ENCODE measurements around the genes RAMAC, TM6SF1 and SEC11A.

DNA sequence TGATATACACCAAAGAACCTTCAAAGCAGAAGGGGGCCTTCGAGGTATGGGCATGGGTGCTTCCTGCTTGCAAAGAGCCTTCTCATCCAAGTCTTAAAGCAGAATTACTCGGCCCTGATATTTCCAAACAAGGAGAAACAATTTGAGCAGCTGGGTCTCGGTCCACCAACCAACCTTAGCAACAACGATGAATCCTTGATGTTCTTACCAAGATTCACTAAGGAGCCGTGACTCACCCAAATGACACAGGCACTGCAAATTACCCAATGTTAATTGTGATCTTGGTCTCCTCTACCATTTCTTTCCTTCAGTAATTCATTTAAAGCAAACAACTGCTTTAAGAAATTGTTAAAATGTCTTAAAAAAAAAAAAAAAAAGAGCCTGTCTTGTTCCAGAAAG is 7.7 kb downstream of the HOMER2 start:
- RRBS = no CpG with 5 or more reads among the region's 5 CpGs

GRCh38 chr15:82962514-82962872 is 10.0 kb upstream of the HOMER2 start:
- RRBS = no CpG with 5 or more reads among the region's 6 CpGs

- RRBS = 1% methylated on average over 6 of the region's 53 CpGs
Measured at GRCh38 chr15:82985793-82986818, at the start of gene RAMAC. Gene RAMAC (plus strand): TSS chr15:82986210.

GRCh38 chr15:83106990-83108113 is at the start of gene TM6SF1:
Gene TM6SF1 (plus strand): TSS chr15:83107645.
- RRBS = 3% methylated on average over 48 of the region's 122 CpGs

DNA sequence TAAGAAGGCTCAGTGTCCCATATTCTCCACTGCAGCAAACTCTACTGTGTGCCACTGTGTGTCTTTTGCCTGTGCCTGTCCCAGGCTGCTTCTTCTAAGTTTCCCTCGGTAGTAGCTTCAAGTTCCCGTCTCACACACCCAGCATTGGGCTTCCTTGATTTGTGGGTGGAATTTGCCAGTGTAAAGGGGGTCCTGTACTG is 48.9 kb upstream of the ADAMTSL3 start:
- RRBS = no CpG with 5 or more reads among the region's 2 CpGs

GRCh38 chr15:84173151-84173512 is 62.4 kb upstream of the GOLGA6L4 start:
- RRBS = no CpG with 5 or more reads among the region's 32 CpGs

GRCh38 chr15:84647503-84648187 is 6.4 kb downstream of the WDR73 start:
- RRBS = no CpG with 5 or more reads among the region's 4 CpGs

DNA sequence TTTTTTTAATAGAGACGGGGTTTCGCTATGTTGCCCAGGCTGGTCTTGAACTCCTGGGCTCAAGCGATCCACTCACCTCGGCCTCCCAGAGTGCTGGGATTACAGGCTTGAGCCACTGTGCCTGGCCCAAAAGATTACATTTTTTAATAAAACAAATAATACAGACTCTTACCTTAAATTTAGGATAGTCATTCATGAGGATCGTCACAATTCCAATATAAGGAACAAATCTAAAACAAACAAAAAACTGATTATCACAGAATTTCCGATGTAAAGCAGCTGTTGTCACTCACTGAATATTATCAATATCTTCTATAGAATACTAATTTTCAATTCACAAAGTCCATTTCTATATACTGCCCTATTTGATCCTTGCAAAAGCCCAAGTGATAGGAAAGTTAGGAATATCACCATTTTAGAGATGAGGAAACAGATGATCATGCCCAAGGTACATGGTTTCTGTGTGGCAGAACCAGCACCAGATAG is 12.6 kb upstream of the NMB start:
- RRBS = no CpG with 5 or more reads among the region's 6 CpGs

- RRBS = no CpG with 5 or more reads among the region's 1 CpG
Measured at GRCh38 chr15:84713481-84713997, 2.4 kb downstream of the SEC11A start.

GRCh38 chr15:84716005-84716883 is at the start of gene SEC11A:
Gene SEC11A (minus strand): TSS chr15:84716139.
- RRBS = no CpG with 5 or more reads among the region's 68 CpGs

GRCh38 chr15:84766269-84766751 is 17.9 kb downstream of the ZNF592 start:
- RRBS = no CpG with 5 or more reads among the region's 3 CpGs

GRCh38 chr15:84798495-84799216 is 18.5 kb upstream of the ALPK3 start:
- RRBS = no CpG with 5 or more reads among the region's 23 CpGs

DNA sequence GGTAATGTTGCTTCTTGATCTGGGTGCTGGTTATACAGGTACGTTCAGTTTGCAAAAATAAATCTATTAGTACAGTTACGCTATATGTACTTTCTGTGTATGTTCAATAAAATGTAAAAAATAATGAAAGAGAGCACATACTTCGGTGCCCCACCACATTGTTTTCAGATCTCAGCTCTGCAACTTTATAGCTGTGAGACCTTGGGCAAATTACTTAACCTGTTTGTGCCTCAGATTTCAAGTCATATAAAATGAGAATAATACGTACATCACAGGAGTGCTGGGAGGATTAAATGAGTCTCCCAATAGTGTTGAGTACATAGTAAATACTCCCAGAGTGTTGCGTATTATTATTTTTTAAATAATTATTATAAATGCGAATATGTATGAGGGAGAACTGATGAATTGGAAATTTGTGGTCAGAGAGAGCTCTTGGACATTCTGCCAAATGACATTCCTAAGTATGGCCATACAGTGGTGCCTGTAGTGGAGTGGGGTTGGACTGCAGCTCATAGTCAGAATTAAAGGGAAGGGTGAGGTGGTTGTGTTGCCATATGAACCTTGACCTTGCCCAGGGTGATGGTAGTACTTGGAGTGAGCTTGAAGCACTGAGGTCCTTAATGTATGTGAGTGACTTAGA is 25.9 kb downstream of the PDE8A start:
- RRBS = no CpG with 5 or more reads among the region's 6 CpGs

GRCh38 chr15:85025196-85025814 is 43.6 kb downstream of the PDE8A start:
- RRBS = no CpG with 5 or more reads among the region's 2 CpGs

DNA sequence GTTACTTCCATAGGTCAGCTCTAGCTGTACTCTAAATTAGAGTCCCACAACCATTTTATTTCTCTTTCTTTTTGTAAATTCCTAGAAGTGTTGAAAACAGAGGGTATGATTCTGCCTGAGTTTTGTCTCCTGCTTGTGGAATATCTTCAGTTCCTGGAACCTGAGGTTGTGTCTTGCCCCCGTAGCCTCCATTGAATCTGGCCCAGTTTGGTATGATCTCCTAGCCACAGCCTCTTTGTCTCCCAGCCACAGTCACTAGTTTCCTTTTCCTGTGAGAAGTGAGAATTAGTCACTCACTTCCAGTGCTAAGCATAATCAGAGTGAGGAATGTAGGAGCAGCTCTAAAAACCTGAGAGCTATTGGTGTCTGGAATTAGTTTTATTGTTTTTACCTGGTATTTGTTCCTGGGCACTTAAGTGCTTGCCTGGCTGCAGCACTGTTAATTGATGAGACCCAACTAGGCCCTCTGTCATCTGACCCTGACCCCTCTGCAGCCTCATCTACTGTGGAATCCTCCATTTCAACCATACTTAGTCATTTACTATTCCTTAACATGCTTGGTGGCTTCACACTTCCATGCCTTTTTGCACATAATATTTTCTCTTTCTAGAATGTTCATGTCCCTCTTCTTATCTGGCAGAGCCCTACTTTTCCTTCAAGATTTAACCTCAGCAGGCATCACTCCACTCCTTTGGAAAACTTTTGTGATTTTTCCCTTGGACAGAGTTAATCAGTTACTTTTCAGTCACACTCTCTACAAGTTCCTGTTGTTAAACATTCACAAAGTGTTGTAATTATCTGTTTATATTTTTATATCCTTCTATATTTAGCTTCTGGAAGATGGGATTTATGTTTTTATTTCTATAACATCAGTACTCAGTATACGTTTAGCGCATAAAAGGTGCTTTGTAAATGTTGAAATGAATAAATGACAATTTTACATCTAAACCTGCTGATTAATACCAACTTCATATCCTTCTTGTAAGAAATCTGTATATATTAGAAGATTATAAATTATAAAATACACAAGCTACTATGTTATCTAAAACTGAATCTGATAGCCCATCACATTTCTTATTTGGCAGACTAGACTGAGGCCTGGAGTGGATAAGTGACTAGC is 48.8 kb downstream of the PDE8A start:
- RRBS = no CpG with 5 or more reads among the region's 3 CpGs

DNA sequence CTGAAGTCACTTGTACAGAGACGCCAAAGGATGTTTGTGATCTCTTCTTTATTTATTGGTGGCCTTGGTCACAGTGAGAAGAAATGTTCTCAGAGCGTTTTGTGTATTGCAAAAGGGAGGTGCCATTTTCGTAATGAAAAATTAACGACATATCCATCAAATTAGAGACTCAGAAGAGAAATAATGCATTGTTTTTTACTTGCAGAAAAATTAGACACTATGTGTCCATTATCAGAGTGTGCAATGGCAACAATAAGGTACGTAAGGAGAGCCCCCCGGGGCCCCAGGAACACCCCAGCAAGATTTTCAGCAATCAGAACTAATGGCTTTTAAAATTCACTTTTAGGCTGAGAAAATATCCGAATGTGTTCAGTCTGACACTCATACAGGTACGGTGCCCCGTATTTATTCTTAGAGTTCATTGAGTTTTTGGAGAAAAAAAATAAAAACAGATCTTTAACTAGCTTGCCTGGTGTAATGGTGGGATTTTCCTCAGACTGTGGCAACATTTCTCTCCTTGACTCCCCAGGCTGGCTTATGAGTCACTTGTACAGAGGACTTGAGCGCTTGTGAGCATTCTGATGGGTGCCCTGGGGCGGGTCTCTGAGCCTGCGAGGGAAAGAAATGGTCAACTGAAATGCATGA is 118.3 kb downstream of the PDE8A start:
- RRBS = no CpG with 5 or more reads among the region's 12 CpGs

GRCh38 chr15:85318582-85318928 is 61.8 kb upstream of the AKAP13 start:
- RRBS = no CpG with 5 or more reads among the region's 2 CpGs

DNA sequence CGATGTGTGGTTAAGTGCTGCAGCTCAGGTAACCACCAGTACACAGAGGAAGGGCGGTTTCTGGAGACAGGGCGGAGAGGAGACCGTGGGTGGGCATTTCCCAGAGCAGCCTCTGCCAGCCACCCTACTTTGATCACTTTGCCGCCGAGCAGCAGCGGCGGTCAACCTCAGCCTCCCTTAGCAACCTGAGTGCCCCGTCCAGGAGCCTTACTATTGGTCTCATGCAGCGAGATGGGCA is 252 bp upstream of the AKAP13 start:
- RRBS = no CpG with 5 or more reads among the region's 10 CpGs

DNA sequence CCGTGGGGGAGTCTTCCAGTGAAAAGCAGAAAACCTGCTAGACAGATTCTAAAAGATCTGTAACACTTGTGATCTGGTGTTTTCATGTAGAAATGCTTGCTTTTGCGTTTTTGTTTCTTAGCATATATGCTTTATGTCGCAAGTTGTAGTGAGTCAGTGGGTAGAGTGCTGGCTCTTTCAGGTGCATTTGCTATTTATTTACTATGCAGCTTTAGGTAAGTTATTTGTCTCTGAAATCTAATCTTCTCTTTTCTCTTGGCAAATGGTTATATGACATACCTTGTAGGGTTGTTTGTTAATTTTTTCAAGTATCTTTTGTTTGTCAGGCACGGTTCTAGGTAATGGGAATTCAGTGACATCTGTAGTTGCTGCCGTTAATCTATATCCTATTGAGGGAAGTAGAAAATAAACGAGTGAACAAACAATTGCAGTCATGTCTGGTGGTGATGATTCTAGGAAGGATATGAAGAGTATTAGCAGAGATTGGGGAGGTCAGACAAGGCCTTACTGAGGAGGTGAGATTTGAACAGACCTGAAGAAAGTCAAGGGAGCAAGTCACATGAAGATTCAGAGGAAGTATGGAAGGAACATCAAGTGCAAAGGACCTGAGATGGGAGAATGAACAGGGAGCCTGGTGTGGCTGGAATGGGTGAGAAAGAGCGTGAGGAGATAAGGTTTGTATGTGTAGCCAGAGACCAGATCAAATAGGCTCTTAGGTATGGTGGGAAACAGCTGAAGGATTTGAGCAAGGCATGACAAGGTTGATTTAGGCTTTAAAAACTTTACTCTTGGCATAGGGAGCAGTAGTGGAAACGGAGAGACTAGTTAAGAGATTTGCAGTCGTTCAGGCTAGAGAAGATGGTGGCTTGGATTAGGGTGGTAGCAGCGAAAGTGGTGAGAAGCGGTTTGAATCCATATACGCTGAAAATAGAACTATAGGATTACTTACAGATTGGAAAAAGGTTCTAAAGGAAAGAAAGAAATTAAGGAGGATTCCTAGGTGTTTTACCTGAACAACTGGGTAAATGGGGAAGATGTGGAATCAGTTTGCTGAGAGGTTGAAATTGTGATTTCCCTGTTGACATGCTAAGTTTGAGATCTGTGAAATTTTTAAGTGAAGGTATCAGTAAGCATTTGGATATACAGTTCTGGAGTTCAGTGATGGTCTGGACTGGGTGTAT is 9.8 kb downstream of the AKAP13 start:
- RRBS = no CpG with 5 or more reads among the region's 12 CpGs

DNA sequence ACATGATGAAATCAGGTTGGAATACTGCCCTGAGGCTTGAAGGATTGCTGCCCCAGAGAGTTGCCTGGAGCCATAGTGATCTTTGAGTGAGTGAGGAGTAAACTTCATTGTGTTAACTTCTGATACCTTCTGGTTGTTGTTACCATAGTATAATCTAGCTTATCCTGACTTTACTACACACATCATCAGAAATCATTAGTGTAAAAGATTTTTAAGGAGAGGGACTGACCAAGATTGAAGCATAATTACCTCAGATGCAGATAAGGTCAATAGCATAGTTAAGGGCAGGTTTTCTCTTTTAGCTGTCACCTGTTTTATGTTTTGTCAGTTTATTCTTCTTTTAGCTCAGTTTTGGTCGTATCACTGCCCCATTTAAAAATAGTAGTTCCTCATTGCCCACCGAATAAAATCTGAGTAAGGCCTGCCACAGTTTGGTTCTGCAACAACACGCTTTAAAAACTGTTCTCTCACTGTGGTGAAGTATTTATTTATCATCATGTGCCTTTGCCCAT is 23.6 kb downstream of the AKAP13 start:
- RRBS = no CpG with 5 or more reads among the region's 3 CpGs